ENCODE results near the genes GUCA1ANB and PPP2R5D.

DNA sequence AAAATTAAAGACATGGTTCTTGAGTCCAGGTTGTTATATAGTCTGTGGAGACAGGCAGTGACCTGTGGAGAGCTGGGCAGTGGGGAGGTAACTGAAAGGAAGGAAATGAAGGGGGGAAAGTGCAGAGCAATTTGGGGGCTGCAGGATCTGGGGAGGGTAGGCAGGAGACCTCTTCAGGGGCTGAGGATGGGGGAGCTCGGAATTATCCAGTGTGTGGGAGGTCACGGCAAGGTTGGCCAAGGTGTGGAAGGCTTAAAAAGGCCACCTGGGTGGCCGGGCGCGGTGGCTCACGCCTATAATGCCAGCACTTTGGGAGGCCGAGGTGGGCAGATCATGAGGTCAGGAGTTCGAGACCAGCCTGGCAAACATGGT lies 3.1 kb upstream of the C6orf132 start:
- PRO-cap: unidirectional peak, plus-strand start at position 100 of the sequence

DNA sequence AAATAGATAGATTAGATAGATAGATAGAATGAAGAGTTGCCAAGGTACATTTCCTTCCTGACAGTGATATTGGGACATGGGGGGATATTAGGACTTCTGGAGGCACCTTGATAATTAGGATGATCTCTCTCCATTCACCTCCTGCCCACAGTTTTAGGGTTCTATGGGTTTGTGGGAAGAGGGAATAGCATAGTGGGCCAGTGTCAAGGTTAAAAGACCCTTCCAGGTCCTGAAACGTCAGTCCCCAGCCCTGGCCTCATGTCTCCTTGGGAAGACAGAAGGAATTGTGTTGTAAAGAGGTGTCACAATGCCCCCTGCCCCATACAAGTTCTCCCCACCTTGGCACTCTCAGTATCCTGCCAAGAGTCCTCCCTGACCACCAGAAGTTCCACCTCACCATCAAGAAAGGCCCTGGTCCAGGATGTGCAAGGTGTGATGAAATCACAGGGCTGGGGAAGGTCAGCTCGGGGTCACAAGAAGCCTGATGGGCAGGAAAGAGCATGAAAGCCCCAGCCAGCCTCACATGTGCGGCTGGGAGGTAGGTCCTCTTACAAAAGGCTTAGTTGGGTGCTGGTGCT lies at the start of gene GUCA1ANB:
TSS of gene GUCA1ANB (plus strand) at position 351 of the 578 bp plus-strand sequence.
- PRO-cap: no peak

DNA sequence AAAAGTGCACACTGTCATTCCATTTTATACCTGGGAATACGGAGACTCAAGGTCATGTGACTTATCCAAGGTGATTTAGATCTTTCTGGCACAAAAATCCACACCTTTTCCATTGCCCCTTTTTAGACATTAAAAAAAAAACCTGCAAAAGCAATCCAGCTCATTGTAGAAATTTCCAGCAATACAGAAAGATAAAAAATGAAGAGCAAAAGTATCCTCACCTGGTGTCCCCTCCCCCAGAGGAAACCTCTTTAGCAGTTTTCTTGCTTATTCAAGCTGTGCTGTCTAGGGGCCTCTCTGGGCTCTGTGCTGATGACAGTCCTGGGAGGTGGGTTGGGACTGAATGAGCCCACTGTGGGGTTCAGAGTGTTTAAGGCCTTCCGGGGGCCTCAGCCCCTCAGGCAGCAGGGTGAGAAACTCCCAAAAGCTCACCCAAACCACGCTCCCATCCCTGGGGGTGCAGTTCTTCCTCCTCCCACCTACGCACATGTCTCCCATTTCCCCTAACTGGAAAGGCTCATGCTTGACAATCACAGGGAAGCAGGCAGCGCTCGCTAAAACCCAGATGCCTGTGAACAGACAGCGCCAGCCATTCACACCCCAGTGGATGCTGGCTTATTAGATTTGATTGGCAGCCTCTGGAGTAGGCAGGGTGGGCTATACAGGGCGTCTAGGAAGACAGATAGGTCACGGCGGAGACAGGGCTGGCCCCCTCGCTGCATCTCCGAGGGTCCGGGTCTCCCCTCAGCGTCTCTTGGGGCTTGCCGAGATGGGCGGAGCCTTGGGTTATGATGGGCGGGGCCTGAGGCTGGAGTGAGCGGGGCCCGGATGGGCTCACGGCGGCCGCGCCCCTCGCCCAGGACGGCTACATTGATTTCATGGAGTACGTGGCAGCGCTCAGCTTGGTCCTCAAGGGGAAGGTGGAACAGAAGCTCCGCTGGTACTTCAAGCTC lies 4.5 kb downstream of the GUCA1A start:
- PRO-cap: no peak

- PRO-cap: no peak
Measured at GRCh38 chr6:42226620-42227193, 9.0 kb upstream of the MRPS10 start.

GRCh38 chr6:42335543-42336139 lies 116.1 kb downstream of the TRERF1 start:
- PRO-cap: no peak

DNA sequence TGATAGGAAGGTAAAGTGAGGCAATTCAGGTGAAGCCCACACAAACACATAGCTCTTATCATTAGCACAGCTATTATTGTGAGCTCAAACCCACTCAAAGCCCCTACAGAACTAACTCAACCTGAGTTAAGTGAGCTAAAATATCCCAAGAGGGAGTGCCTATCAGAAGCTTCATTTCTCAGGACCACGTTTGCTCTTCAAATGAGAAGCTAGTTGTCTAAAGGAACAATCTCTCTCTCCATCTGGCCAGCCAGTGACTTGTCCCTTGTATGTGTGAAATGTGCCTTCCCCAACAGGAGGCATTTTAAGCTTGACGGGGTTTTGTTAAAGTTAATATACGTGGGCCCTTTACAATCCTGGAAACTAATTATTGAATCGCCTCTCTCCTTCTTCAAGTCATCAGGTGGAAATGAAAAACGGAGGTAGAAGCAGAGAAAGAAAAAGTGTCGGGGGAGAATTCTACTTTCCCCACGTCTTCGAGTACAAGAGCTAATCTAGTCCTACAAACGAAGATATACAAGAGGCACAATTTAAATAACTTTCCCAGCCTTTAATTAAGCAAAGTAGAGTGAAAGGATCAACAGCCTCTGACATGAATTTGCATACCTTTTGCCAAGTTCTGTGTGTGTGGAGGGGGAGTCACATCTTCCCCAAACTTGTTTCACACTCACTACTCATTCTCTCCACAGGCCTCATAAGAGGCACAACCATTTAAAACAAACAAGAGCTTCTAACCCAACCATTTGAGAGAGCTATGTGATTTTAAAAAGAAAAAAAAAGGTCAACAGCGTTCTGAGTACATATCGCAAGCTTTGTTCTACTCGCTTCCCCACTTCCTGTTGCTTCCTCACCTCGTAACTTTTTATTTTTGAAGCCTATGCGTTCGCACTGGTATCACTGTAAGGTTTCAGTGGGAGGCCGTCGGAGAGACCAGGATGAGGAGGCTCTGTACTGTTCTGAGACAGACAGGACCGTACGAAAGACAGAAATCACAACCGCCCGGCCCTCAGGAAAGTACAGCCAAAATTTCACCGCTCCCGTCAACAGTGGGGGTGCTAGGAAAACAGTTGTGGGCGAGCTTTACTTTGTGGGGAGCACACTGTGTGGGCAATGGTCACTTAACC lies 61.7 kb downstream of the TRERF1 start:
- PRO-cap: no peak

GRCh38 chr6:42404397-42404896 lies 47.3 kb downstream of the TRERF1 start:
- PRO-cap: no peak

GRCh38 chr6:42417516-42418122 lies 34.1 kb downstream of the TRERF1 start:
- PRO-cap: no peak

DNA sequence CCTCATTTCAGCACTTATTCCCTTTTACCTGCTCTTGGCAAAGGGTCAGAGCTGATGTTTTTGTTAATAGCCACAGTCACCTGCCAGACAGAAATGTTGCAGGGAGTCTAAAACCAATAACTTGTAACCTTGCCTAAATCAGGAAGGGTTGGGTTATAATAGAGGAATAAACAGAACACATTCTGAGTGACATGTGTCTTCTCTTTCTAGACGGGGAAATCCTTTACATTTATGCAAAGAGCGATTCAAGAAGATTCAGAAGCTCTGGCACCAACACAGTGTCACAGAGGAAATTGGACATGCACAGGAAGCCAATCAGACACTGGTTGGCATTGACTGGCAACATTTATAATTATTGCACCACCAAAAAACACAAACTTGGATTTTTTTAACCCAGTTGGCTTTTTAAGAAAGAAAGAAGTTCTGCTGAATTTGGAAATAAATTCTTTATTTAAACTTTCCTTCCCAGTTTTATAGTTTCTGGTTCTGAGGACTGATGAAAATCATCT lies 31.5 kb downstream of the PRPH2 start:
- PRO-cap: no peak

DNA sequence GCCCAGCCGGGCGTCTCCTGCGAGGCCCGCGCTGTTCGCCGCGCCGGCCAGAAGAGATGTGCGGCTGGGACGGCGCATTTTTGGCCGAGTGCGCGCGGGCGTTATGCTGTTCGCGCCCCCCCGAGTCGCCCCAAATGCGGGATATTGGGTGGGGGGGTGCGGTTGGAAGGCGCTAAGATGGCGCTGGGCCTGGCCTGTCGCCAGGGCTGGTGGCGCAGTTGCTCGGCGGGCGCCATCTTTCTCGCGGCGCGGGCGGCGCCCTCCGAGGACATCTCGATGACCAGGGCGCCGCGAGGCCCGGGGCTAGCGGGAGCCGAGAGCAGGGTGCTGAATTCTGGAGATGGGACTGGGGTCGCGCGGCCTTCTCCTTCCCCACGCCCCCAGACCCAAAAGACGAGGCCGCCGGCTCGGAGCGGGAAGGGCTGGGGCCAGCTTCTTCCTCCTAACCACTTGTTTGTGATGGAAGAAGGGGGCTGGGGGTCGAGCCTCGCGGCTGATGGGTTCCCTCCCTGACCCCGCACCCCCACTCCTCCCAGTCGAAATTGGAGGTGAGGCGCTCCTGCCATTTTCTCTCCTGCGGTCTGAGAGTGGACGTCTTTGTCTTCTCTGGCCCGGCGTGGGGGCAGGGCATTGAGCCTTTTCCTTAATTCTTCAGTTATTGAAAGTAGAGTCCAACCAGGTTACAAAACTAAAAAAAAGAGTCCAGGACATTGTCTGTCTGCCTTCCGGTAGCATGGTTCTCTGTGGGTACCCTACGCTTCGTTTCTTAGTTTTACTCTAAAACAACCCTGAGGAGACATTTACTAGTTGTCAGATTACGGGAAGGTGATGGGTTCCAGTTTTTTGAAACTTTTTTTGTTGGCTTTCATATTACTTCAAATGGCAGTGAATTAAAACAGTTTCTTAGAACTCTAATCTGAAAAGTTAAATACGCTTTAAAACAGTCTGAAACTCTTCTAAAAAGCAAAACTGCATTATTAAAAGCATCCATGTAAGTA lies 1.7 kb downstream of the BICRAL start:
- PRO-cap: bidirectional peak, plus-strand start at position 217 of the sequence, minus-strand start at position 135 of the sequence; bidirectional peak, plus-strand start at position 535 of the sequence, minus-strand start at position 576 of the sequence

- PRO-cap: no peak
Measured at GRCh38 chr6:42901469-42902208, 11.0 kb upstream of the C6orf226 start.

DNA sequence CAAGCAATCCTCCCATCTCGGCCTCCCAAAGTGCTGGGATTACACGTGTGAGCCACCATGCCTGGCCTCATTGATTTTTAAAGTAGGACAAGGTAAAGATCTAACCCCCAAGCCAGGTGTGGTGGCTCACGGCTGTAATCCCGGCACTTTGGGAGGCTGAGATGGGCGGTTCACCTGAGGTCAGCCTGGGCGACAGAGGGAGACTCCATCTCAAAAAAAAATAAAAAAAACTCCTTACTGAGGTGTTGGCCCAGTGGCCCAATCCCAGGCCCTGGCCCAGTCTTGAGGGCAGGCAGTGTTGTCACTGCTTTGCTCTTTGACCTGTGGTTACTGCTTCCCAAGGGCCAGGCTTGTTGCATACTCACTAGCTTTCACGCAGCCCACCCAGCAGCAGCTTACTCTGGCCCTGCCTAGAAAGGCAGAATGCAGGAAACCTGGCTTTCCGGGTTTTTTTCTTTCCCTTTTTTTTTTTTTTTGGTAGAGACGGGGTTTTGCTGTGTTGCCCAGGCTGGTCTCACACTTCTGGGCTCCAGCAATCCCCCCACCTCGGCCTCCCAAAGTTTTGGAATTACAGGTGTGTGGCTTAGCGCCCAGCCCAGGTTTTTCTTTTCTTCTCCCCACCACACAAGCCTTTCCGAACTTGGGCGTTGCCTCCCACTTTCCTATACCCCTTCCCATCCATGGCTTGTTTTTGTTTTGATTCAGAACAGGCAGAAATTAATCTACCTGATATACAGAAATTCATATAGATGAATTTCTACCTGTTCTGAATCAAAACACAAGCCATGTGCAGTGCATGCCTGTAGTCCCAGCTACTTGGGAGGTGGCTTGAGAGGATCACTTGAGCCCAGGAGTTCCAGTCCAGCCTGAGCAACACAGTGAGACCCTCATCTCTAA lies 13.3 kb downstream of the CNPY3 start:
- PRO-cap: no peak

DNA sequence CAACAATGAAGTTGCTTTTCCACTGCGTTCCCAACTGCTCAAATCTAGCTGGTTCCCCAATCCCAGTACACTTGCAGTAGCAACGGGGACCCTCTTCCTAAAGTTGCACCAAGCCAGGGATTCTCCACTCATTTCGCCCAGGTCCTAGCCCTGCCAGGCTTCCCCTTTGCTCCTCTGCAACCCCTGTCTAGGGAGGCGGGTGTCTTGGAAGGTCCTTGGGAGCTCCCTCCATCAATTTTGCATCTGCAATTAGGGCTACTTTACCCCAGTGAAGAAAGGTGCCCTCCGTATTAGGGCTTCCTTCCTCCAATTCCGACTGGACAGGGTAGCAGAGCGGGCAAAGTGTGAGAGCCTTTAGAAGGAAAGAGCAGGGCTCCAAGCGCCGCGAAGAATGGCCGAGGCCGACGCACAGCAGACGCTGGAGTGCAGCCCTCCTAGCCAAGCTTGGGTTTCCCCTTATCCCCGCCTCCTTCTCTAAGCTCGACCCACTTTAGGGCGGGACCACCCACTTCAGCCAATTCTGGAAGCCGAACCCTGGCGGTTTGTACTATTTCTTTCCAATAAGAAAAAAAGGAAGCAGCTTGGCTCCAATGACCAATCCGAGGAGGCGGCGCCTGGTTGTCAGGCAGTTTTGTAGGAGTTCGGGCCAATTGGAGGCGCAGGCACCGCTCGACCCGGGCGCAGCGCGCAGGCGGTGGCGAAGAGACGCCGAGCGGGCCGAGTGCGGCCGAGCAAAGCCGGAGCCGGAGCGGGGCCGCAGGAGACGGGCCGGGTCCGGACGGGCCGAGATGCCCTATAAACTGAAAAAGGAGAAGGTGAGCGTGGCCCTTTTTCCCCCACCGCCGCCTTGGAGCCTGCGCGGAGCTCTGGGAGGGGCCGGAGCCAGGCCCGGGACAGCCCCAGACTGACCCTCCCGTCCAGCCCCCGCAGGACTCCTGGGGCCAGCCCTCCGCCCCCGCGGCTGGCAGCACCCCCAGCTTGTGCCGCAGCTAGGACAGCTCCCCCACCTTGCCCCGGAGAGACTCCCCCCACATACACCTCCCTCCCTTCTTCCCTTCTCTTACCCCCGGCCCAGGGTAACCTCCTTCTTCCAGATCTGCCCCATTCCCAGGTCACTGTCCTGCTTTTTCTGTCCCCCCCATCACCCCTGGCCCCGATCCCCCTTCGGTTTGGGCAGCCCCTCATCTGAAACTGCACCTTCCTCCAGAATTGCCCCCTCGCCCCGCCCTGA lies at the start of gene PPP2R5D:
TSS of gene PPP2R5D (plus strand) at position 681 of the 1,231 bp plus-strand sequence.
- PRO-cap: bidirectional peak, plus-strand start at position 700 of the sequence, minus-strand start at position 420 of the sequence

GRCh38 chr6:43026967-43027736 lies 5.7 kb downstream of the RRP36 start:
- PRO-cap: no peak

DNA sequence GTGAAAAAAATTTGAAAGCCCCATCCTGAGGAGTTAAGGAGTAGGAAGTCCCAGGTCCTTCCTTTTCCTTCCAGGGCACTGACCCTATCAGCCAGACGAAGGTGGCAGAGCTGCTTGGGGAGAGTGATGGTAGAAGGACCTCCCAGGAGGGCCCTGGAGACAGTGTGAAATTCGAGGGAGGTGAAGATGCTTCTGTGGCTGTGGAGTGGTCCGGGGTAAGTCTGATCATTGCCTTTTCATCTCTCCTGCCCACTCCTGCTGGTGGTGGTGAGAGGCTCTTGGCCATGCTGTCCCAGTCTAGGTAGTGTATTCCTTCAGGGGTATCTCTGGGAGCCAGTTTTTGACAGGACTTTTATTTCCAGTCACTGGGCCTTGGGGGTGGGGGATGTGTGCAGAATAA lies 3.4 kb upstream of the PTK7 start:
- PRO-cap: no peak

DNA sequence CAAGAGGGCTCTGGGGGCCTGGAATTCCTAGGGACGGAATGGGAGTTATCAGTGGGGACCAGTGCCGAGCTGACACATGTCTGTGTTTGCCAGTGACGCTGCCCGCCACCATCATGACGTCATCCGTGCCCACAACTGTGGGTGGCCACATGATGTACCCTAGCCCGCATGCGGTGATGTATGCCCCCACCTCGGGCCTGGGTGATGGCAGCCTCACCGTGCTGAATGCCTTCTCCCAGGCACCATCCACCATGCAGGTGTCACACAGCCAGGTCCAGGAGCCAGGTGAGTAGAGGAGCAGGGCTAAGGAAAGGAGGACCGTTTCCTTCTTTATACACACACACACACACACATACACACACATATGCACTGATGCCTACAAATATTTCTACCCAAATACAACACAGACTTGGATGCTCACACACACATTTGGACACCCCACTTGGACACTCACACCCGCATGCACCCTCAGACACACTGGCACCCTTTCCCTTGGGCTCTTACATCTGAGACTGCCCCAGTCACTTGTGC lies 3.7 kb upstream of the CUL9 start:
- PRO-cap: no peak

DNA sequence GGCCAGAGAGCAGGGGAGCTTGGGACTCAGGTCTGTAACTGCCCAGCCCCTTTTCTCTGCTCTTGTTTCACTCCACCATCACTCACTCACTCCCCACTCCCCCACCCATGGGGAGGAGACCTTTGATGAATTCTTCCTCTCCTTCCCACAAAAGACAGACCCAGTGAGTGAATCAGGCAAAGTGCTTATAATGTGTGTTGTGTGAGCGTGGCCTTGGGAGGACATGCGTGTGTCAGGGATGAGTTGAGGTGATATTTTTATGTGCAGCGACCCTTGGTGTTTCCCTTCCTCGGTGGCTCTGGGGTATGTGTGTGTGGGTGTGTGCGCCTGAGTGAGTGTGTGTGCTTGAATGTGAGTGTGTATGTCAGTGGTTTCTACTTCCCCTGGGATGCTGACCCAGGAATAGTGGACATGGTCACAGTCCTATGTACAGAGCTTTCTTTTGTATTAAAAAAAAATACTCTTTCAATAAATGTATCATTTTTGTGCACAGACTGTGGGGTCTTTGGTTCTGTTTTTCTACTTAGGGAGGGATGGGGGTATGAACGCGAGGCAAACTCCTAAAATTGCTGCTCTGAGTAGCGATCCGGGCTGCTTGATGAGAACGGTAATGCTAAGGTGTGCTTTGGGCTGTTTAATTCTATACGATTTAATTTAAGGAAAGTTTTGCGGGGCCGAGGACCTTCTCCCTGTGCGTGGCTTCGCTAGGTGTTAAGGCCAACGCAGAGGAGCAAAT lies 815 bp upstream of the CUL9 start:
- PRO-cap: no peak

DNA sequence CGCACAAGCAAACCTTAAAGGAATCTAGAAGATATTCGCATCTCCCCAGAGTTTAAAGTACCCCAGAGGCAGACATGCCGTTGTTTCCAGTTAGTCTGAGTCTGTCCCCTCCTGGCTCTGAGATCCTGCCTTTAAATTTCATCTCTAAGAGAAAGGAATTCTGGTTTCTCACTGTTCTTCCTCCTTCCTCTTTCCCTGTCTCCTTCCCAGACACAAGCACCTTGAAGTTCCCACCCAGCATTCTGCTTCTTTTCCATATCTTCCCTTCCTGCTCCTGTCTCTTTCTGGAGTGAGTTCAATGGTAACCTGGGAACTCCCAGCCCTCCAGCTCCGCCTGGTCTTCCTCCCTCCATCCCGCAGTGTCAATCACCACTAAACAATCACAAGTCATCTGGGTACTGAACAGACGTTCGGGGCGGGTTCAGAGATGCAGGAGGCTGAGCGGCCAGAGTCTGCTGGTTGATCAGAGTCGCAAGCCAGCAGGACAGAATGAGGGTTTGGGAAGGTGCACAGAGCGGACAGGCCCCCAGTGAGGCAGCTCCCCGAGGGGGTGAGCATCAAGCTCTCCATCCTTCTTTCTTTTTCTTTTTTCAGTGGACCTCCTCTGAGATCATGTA lies 7.7 kb downstream of the TTBK1 start:
- PRO-cap: no peak

GRCh38 chr6:43269168-43269808 lies 26.0 kb downstream of the TTBK1 start:
- PRO-cap: unidirectional peak, plus-strand start at chr6:43269559

DNA sequence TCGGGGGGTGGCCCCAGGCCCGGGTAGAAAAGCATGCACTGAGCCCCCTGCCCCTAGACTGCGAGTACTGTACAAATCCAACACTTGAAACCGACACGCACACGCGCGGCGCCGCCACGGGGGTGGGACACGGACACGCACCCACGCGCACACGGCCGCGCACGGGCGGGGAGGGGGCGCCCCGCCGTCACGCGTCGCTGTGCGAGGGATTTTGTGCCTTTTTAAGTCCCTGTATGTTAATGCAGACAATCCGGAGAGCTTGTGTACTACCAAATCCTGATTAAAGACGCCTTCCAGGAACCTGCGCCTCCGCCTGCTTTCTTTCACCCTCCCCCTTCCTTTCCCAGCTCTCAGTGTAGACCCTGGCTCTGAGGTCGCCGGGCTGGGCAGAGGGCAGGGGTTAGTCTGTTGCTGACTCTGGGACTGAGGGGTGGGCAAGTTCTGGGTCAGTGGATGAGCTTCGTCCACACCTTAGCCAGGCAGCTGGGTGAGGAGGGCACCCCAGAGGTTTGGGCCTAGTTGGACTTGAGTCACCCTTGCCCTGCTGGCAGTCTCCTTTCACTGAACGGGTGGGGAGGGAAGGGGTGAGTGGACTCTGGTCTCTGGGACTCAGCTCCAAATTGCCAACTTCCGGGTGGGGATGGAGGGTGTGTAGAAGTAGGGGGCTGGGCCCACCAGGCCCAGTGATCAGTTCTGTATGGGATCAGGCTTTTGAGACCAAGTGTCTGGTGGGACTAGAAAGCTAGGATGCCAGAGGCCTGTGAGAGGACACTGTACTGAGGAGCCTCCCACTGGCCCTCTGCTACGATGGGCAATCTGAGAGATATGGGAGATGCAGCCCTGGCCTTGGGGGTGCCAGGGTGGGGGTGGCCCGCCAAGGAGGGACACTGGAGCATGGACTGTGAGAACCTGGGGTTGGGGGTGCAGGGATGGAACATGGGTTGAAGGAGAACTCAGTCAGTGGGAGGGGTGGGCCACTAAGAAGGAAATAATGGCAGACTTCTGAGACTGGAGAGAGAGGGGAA lies 21.4 kb upstream of the SLC22A7 start:
- PRO-cap: no peak